ENCODE measurements around the genes SLC12A2, FBN2, MINAR2, RAPGEF6 and MEIKIN.

DNA sequence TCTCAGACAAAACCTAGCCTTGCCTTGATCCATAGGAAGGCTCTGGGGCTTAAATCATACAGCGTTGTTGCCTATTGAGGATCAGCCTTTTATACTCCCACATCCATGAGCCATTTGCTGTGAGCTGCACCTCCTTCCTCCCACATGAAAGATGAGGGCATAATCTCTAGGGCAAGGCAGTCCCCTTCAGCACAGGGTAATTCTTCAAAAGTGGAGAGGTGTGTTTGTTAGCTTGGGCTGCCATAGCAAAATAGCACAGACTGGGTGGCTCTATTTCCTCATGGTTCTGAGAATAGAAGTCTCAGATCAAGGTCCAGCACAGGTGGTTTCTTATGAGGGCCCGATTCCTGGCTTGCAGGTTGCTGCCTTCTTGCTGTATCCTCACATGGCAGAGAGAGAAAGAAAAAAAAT, 121.8 kb upstream of the SLC12A2 start:
- PRO-cap: no peak

- PRO-cap: bidirectional peak, plus-strand start at chr5:128083766, minus-strand start at chr5:128083543
Observed at GRCh38 chr5:128083692-128084129, at the start of gene SLC12A2. Gene SLC12A2, plus strand, starts transcription at chr5:128083766.

DNA sequence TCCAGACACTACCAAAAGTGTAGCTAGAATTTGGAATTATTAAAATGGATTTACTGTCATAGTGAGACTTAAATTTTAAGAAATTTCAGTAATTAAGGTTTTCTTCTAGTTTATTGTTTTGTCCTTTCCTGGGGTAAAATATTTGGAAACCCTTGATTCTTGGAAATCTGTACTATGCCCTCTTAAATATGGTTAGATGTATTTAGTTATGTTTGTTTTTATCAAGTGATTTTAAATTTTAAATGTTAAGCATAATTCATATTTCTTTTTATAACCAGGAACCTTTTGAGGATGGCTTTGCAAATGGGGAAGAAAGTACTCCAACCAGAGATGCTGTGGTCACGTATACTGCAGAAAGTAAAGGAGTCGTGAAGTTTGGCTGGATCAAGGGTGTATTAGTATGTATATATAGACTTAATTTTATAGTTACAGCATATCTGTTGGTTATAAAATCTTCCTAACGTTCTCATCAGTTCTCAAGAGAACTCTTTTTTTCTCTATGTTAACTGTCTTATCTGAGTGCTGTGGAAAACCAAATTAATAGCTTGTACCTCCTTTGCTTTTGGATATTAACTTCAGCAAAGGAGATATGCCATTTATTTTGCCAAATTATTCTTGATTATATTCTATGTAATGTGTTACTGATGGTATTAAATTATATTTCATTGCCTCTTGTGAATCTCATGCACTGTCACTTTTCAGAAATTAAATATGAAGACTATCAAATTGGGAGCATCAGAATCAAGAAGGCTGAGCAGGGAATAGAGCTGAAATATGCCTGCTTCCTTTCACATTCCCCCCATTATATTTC, 29.2 kb downstream of the SLC12A2 start:
- PRO-cap: no peak

GRCh38 chr5:128157876-128158566, 74.5 kb downstream of the SLC12A2 start:
- PRO-cap: no peak

DNA sequence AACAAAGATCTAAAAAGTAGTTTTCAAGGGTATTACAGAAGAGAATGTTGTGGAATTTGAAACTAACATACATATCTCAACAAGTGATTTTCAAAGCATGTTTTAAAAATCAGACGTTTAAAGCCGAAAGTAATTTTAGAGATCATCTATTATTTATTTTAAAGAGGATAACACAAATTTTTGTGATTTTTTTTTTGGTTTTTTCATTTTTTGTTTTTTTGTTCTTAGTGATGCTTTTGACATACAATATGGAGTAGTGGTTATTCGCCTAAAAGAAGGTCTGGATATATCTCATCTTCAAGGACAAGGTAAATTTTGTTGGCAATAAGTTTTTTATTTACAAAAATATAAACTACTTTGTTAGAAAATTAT, 87.9 kb downstream of the SLC12A2 start:
- PRO-cap: no peak

DNA sequence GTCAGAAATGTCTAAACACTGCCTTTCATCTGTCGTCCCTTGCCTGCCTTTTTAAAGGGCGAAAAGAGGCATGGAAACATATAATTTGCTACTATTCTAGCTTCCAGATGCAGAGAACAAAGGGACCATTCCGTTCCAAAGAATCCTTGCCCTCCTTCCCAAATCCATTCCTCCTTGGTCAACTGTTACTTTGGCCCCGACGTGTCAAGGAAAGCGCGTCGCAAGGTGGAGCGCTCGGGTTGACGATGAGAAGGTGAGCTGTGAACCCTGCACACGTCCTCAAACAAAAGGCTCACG, 1.4 kb downstream of the FBN2 start:
- PRO-cap: no peak

- PRO-cap: bidirectional peak, plus-strand start at chr5:128538387, minus-strand start at chr5:128538358
Observed at GRCh38 chr5:128538077-128538870, at the start of gene FBN2. Gene FBN2, minus strand, starts transcription at chr5:128538245.

GRCh38 chr5:129747883-129748407, at the start of gene MINAR2:
Gene MINAR2, plus strand, starts transcription at chr5:129748094.
- PRO-cap: no peak

GRCh38 chr5:130337122-130337510, 432.9 kb downstream of the CHSY3 start:
- PRO-cap: no peak

DNA sequence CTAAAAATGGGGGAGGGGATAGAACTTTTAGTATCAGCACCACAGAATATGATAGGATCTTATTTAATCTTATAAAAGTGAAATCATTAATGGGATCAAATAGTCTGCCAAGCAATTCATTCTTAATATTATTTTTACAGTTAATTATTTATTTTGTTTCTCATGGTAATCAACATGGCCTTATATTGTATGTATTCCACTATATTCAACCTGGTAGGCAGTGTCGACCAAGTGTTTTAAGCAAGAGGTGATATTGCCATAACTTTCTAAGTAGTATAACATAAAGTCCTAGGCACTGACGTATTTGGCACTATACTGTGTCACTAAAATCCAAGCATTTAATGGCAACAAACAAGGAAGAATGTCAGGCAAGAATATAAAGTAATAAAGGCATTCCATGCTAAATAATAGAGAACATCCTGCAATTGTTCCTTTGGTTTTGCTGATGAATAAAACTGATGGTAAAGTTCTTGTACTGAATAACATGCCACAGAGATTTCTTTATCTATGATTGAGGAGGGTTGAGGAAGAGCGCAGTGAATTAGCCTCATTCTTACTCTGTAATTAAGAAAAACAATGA, 257.0 kb downstream of the HINT1 start:
- PRO-cap: no peak

DNA sequence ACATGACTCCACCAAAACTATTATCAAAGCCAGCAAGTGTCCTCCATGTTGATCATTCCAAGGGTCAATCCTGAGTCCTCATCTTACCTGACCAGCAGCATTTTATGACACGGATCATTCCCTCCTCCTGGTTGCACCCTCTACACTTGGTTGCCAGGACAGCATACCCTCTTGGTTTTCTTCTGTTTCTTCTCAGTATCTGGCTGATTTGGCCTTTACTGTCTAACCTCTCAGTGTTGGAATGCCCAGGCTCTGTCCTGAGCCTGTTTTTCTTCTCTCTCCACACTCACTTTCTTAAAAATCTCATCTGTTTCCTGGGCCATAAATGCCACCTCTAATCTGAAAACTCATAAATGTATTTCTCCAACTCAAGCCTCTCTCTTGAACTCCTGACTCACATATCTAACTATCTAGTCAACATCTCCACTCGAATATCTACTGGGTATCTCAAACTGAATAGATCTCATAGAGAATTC, 40.0 kb upstream of the CDC42SE2 start:
- PRO-cap: no peak

GRCh38 chr5:131279150-131279645, 15.3 kb downstream of the CDC42SE2 start:
- PRO-cap: no peak

DNA sequence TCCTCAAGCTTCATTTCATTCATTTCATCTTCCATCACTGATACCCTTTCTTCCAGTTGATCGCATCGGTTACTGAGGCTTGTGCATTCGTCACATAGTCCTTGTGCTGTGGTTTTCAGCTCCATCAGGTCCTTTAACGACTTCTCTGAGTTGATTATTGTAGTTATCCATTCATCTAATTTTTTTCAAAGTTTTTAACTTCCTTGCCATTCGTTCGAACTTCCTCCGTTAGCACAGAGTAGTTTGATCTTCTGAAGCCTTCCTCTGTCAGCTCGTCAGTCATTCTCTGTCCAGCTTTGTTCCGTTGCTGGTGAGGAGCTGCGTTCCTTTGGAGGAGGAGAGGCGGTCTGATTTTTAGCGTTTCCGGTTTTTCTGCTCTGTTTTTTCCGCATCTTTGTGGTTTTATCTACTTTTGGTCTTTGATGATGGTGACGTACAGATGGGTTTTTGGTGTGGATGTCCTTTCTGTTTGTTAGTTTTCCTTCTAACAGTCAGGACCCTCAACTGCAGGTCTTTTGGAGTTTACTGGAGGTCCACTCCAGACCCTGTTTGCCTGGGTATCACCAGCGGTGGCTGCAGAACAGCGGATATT, 72.9 kb downstream of the CDC42SE2 start:
- PRO-cap: no peak

DNA sequence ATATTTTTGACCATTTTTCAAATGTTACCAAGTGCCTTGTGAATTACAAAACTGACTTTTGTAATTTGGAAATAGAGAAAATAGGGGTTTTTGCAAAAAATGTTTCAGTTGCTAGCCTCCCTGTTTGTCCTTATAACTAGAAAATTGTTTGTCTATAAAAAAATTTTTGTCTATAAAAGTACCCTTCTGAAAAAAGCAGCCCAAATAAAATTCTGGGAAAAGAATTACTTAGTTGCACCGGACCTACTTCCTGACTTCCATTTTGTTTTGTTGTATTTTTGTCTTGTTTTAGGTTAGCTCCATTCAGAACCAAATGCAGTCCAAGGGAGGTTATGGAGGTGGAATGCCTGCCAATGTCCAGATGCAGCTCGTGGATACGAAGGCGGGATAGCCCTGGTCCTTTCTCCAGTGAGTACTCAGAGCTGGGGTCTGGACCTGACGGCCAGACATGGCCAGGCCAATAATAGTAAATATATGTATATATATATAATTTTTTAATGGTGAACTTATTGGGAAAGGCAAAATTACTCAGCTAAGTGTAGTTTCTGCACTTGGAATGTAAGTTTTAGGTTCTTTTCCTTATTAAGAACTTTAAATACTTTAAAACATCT, 127.0 kb downstream of the CDC42SE2 start:
- PRO-cap: no peak

DNA sequence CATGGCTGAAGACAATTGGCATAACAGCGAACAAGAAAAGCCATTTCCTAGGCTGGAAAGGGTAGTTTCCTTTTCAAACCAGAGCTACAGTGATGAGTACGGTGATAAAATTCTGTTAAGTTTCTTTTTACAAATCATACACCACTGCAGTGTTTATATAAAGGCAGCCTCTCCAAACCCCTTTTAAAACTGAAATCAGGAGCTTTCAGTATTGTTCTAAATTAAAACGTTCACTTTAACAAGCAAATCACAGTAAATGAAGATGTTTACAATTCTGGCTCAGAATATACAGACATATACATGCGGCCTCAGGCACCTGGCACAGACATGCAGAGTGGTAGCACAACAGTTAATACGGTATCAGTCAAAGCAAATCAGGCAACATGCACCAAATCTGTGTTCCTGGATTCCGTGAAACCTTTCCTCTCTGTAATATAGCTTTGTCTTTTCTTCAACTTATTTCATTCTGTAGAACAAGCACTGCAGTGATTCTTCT, 102.9 kb downstream of the RAPGEF6 start:
- PRO-cap: no peak

- PRO-cap: bidirectional peak, plus-strand start at chr5:131634852, minus-strand start at chr5:131634677; bidirectional peak, plus-strand start at chr5:131635398, minus-strand start at chr5:131635213
Observed at GRCh38 chr5:131634503-131635278, at the start of gene RAPGEF6. Gene RAPGEF6, minus strand, starts transcription at chr5:131635229.

- PRO-cap: no peak
Observed at GRCh38 chr5:131945474-131945969, at the start of gene MEIKIN. Gene MEIKIN, minus strand, starts transcription at chr5:131945663.

- PRO-cap: no peak
Observed at GRCh38 chr5:132224538-132224996, 3.1 kb downstream of the P4HA2 start.

- PRO-cap: no peak
Observed at GRCh38 chr5:132259113-132259840, 1.8 kb downstream of the PDLIM4 start.

DNA sequence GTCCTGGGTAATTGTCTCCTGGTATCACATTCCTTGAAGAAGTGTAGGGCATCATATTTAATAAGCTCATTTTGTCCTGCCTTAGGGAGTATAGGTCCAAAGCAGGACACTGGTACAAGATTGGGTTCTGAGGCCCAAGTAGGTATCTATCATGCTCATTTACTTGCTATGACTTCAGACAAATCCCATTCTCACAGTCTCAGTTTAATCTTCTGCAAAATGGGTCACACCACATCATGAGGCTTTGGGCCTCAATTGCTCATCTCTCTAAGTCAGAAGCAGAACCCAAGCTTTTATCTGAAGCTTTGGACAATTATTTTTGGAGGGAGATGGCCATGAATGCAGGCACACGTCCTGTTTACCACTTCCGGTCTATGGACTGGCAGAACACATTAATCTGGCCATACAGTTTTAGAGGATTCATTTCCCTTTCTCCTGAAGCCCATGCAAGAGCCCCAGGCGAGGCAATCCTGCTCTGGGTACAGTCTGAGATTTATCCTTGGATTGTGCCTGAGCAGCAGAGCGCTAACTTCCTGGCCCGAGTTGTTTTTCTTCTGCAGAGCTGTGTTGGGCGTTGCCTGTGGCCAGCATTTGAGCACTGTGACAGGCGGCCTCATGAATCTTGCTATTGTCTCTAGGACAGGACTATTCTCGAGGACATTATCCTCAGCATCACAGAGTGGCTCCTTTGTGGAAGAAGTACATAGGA, 16.0 kb downstream of the SLC22A4 start:
- PRO-cap: no peak

All from A673 (cell line).